Temporal lobe (tissue), 2 donors: ENCODE measurements around a stretch of chr13.

DNA sequence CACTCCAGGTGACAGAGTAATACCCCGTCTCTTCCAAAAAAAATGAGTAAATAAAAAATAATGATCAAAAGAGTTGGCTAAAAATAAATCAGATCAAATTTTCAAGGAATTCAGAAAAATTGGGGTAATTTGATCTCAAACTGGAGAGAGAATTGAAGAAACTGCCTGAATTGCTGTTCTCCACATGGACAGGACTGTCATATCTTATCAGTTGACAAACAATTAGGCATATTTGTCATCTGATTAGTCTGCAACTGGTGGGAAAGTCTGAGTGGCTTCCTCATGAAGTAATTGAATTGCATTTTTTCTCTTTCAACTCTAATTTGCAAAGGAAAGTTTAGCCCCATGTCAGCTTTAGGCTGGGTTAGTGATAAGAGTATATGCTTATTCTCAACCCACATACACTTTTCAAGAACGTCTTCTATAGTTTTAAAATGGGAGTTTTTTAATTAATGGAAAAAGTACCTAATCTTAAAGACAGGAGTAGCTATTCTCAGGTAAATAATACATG lies 161.2 kb downstream of the FGF14 start:
- RAMPAGE, long total RNA: no peak

- RAMPAGE, long total RNA: no peak
Measured at GRCh38 chr13:102112197-102112526, 195.4 kb upstream of the FGF14 start.

GRCh38 chr13:102183388-102184326 lies 266.9 kb upstream of the FGF14 start:
- RAMPAGE, long total RNA: no peak

DNA sequence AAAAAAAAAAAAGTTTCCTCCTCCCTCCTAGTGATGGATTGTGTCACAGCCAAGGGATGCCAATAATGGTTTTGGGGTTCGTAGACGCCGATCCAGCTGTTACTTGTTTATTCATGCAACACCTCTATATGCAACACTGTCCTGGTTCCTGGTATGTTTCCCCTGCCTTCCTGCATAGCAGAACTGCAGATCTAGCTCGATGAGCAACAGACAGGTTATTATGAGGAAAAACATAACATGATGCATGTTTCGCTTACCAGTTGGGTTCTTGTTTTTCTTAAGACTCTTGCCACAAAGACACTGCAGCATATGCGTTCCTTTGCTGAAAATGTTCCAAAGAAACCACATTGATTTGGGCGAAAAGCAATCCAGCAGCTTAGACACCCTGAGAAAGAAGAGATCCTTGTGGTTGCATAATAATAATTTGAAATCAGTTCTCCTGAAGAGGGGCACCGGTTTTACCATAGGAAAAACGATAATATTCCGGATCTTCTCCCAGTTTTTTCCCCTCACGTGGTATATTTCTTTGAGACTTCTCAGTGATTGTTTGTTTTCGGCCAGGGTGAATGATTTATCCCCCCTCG lies 195.5 kb upstream of the TPP2 start:
- RAMPAGE, long total RNA: no peak

DNA sequence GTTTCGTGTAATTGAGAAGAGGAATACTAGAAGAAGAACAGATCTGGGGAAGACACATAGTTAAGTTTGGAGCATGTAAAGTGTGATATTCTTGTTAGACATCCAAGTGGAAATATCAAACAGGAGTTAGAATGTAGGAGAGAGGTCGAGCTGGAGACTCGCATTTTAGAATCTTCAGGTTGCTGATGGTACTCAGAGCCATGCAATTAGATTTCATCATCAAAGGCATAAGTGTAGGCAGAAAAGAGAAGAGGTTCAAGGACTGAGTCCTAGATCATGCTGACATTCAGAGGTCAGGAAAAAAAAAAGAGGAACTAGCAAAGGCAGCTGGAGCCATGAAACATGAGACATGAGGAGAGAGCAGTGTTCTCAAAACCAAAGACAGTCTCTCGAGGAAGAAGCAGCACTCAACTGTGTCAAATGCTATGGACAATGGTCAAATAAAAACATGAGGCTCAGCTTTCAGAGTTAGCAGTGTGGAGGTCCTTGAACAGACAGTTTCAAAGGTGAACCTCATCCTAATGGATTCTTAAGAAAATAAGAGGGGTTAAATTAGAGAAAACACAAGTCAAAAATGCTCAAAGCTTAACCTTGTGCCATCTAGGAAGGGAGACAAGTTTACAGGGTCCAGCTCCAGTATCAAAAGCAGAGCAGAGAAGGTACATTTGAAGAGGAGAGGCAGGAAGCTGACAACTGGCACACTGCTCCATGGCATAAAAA lies 12.3 kb upstream of the TPP2 start:
- RAMPAGE, long total RNA: no peak

GRCh38 chr13:102799582-102800118 lies 731 bp downstream of the BIVM start:
- RAMPAGE, long total RNA: no peak

DNA sequence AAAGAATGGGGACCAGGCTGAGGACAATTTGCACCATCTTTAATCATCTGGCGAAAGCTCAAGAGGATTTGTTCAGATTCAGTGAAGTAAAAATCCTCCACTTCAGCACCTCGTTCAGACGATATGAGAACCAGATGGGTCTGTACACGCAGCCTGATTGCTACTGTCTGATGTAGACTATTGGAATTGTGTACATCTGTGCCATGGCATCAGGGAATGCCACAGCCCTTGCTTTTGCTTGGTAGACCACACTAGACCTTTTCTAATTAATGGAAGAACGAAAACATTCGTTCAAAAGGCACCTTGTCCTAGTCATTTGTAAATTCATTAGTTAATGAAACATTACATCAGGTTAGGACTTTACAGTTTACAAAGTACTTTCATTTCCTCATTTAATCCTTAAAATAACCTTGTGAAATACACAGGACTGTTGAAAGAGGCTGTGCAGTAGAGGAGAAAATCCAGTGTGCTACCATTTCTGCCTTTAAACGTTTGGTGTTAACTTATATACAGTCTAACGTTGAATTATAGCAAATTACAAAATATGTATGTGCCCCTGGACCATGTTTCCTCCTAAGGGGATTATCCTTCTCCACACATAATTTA lies 59.2 kb downstream of the SLC10A2 start:
- RAMPAGE, long total RNA: no peak

GRCh38 chr13:103350805-103351583 lies 284.8 kb upstream of the SLC10A2 start:
- RAMPAGE, long total RNA: no peak

- RAMPAGE, long total RNA: no peak
Measured at GRCh38 chr13:104822491-104822987, 643.3 kb upstream of the DAOA start.

GRCh38 chr13:105139354-105139714 lies 326.5 kb upstream of the DAOA start:
- RAMPAGE, long total RNA: no peak

GRCh38 chr13:105918901-105919528 lies 453.2 kb downstream of the DAOA start:
- RAMPAGE, long total RNA: no peak

DNA sequence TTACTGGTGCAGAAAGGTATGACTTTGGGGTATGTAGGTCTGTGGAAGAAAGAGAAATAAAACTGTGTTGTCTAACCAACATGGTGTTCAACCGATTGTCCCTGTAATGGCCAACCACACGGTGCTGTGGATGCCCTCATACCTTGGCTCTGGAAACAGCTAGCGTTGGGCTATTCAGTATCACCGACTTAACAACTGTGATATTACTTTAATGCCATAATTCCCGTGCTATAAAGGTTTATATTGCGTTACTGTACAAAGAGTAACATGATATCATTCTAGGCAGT lies 448.3 kb downstream of the EFNB2 start:
- RAMPAGE, long total RNA: no peak

GRCh38 chr13:106095663-106096354 lies 439.7 kb downstream of the EFNB2 start:
- RAMPAGE, long total RNA: no peak

GRCh38 chr13:106477198-106477608 lies 58.3 kb downstream of the EFNB2 start:
- RAMPAGE, long total RNA: no peak

- RAMPAGE, long total RNA: no peak
Measured at GRCh38 chr13:106565489-106565834, 2.5 kb downstream of the ARGLU1 start.

DNA sequence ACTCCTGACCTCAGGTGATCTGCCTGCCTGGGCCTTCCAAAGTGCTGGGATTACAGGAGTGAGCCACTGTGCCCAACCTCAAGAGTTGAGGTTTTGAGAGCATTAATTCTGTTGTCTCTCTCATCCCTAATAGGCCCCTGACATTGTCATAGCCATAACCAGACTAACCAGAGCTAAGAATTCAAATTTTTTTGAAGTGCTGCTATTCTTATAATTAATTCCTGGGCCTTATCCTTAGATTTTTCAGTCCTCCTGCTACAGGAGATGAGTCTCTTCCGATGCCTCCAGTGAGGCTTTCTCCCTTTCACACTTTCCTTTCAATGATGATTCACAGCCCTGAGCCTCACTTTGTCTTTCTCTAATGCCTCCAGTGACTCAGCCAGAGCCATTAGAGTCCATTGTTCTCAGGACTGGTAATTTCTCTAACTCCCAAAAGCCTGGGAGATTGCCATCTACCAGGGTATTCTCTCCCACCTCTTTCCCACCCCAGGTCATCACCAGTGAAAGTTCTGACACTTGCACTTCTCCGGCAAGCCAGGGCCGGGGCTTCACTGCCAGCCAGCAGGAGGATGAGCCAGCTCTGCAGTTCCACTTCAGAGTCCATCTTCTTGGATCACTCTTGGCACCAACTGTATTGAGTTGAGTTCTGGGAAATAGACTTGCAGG lies 49.6 kb upstream of the ARGLU1 start:
- RAMPAGE, long total RNA: no peak

DNA sequence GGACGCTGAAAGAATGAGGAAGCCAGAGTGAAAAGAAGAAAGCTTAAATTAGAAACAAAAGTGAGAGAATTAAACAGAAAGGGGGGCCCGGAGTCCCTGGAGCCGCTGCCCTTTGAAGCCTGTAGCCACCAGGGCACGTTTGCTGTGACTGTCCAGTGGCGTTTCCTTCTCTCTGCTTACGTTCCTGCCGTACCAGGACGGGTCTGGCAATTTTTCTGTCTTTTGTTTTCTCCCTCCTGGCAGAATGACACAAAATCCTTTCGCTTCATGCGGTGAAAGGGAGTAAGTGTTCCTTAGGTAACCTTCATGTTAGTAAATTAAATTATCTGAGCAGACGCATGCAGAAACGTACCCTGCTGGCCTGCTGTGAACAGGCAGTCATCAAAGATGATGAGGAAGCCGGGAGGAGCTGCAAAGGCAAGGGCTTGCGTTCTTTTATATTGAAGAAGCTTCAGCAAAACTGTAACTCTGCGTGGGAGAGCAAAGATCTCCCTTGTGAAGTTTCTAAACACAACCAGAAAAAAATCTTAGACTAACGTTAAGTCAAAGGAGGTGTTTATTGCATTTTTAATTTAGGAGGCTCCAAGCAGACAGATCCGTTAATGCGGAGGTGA lies 299.4 kb upstream of the ARGLU1 start:
- RAMPAGE, long total RNA: no peak

- RAMPAGE, long total RNA: no peak
Measured at GRCh38 chr13:108210030-108210601, 5.2 kb downstream of the LIG4 start.

DNA sequence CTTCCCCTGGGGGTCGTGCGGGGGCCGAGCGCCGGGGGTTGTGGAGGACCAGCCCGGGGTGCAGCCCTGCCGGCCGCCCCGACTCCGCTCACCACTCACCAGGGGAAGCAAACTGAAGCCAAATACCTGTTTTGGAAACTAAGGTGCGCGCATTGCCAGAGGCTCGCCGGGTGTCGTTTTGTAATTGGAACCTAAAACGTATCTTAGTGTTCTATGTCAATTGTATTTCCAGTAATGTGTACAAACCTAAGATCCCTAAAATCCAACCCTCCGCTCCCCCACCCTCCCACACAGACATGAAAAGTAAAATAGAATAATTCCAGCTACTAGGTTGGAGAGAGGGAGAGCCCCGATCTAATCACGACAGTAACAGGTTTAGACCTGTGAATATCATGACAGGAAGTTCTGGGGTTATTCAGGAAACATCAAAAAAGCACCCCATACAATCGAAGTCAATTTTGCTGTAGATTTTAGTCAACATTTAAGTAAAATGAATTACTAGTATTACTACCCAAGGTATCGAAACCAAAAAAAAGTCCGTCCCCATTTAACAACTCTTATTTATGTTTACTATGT lies 701 bp downstream of the ABHD13 start:
- RAMPAGE, long total RNA: no peak

- RAMPAGE, long total RNA: no peak
Measured at GRCh38 chr13:108779317-108779963, 150.0 kb downstream of the MYO16 start.